Metanephros (tissue), 2 donors: ENCODE results near the genes PCK1 and VAPB.

DNA sequence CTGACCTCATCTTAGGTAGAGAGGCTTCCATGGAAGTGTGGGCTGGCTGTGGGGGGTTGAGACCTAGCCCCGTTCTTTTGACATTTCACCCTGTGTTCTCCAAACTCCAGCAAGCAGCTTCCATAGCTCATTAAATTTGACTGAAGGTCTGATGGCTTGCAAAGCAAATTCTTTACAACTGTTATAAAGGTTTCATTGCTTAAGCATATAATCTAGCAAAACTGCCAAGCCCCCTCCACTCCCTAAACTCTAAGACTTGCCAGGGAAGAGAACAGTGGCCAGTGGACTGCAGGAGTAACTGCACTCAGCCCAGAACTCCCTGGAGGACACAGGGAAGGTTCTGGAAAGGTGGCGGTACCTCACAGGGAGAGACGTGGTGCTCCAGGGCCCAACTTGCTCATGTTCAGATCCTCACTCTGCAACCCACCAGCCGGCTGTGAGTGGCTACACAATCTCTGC is 978 bp upstream of the PCK1 start:
- RAMPAGE, long total RNA, result no peak

DNA sequence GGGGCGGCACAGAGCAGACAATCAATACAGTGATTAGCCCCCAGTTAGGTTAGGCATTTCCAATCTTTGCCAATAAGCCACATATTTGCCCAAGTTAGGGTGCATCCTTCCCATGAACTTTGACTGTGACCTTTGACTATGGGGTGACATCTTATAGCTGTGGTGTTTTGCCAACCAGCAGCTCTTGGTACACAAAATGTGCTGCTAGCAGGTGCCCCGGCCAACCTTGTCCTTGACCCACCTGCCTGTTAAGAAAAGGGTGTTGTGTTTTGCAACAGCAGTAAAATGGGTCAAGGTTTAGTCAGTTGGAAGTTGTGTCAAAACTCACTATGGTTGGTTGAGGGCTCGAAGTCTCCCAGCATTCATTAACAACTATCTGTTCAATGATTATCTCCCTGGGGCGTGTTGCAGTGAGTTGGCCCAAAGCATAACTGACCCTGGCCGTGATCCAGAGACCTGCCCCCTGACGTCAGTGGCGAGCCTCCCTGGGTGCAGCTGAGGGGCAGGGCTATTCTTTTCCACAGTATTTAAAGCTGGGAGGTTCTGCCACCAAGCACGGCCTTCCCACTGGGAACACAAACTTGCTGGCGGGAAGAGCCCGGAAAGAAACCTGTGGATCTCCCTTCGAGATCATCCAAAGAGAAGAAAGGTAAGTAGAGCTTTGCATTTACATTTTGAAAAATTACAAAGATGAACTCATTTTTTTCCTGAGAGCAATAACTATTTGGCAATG is at the start of gene PCK1:
Gene PCK1, plus strand, starts transcription at position 556 of the 733 bp plus-strand sequence.
- RAMPAGE, long total RNA, result no peak

GRCh38 chr20:57589800-57590441 is 29.0 kb downstream of the PCK1 start:
- RAMPAGE, long total RNA, result no peak

DNA sequence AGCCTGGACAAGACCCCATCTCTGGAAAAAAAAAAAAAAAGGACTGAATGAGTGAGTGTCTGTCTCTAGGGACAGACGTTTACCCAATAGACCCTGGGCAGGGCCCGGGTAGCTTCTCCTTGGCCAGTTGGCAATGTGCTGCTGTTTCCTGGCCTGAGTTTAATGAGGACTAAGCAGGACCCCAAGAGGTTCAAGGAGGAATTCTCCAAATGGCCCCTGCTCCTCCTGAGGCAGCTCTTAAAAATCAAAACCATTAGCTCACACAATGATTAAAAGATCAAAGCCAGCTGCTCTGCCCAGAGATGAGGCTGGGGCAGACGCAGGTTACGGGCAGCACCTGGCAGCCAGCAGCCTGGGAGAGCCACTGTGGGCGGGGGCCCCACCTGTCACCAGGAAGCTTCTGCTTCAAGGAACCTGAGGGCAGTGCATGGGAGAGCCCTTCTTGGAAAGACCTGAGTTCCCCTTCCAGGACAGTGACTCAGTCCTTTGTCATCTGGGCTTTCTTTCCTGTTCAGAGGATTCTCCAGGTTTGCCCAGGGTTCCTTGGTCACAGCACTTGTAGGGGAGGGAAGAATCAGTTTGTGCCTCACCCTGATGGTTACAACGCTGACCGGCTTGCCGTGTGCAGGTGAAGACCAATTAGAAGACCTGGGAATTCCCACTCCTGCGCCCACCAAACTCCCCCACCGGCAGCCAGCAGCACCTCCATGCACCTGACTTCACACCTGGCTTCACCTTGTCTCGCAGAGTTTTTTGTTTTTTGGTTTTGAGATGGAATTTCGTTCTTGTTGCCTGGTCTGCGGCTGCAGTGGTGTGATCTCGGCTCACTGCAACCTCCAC is 2.2 kb downstream of the ZBP1 start:
- RAMPAGE, long total RNA, result no peak

DNA sequence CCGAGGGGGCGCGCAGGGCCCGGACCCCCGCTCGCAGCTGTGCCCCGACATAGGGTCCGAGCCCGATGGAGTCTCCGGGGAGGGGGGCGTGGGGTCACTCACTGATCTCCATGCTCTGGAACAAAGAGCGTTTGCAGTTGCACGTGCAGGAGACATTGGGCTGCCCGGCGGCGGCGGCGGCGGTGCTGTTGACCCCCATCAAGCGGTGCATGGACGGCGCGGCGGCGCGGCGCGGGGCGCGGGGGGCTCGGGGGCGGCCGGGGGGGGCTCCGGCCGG is 505 bp downstream of the PMEPA1 start:
- RAMPAGE, long total RNA, result no peak

DNA sequence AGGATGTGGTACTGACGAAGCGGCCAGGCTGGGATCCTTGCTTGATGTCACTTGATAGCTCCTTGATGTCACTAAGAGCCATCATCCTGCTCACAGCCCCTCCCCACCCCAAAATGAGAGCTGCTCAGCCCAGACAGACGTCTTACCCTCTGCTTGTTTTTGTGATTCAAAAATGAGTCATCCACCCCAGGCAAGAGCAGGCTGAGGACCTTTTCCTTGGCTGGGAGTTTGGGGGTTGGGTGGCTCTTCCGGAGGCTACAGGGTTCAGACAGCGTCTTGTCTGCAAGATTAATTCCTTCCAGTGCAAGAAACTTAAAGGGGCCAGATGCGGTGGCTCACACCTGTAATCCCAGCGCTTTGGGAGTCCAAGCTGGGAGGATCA is 62.8 kb upstream of the PMEPA1 start:
- RAMPAGE, long total RNA, result no peak

- RAMPAGE, long total RNA, result no peak
Observed at GRCh38 chr20:57802308-57802507, 92.4 kb upstream of the PMEPA1 start.

DNA sequence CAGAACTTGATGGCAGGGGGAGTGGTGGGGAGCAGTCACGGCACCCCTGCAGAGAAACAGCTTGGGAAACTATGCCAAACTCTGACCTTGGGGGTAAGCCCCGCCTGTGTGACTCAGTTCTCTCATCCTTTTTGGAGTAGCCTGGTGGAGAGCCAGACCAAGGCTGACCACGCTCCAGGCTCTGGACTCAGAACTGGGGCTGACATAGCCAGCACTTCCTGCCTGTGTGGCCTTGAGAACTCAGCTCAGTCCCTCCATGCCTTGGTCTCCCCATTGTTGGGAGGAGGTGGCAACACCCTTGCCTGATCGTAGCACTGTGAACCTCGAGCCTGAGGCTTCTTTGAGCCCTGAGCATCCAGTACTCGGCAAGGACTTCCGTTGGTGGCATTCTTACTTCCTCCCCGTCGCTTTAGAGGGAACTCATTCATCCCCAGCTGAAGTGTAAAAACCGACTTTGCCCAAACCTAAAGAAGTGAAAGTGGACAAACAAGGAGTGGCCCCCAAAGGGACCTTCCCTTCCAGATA is 76.0 kb upstream of the C20orf85 start:
- RAMPAGE, long total RNA, result no peak

GRCh38 chr20:58085131-58085538 is 65.6 kb upstream of the C20orf85 start:
- RAMPAGE, long total RNA, result no peak

DNA sequence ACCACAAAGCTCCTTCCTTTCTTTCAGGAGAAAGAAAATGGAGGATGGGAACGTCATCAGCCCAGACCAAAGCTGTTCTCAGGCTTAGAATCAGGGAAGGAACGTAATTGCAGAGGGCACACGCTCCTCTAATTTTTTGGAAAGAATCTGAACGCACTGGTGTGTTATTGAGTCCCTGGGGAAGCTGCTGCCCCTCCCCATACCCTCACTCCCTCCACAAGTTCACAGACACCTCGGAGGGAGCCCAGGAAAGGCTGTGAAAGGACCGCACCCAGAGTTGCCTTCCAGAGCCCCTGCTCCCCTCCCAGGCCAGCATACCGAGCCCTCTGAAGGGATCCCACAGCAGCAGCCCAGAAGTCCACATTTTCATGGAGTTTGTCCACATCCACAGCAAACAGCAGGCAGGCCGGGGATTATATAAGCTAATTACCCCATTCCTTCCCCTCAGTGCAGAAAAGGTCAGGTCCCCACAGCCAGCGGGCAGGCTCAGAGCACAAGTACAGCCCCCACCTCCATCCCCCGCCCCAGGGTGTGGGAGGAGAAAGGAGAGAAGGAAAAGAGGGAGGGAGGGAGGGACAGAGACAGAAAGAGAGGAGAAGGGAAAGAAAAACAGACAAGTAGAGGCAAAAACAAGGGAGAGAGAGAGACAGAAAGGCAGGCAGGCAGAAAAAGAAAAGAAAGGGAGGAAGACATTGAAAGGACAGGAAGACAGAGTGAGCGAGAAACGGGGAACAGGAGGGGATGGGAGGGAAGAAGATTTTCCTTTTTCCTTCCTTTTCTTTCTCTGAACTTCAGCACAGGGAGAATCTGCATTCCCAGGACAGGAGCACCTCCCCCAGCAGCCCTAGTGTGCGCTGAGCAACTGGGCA is 24.2 kb downstream of the C20orf85 start:
- RAMPAGE, long total RNA, result no peak

DNA sequence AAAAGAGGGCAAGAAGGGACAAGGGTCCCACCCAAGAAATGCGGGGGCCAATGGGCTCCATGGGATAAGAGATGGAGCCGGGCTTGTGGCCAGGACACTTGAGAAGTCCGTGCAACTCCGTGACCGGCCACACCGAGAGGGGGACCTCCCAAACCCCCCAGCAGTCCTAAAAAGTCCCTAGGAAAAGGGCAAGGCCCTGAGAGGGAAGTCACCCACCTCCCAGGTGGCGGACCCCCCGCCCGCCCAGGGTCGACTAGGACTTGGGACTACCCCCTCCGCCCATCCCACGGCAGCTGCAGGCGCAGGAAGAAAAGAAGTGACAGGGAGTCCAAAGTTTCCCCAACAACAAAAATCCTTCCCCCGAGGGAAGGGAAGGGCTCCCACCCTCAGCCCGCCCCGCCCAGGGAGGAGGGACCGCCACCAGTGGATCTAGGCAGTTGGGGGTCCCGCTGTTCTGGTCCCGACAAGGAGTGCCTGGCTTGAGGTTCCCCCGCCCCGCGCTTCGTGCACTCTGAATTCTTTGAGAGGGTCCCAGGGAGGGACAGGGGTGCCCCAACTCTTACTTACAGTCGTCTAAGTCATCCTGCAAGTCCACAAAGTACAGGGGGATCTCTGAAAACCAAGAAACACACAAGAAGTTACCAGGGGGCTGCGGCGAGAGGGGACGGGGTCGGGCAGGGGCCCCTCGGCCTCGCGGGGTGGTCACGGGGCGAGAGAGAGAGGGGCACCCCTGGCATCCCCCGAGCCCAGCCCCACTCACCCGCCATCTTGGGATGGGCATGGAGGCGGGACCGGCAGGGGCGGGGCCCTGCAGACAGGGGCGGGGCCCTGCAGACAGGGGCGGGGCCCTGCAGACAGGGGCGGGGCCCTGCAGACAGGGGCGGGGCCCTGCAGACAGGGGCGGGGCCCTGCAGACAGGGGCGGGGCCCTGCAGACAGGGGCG is 585 bp upstream of the RAB22A start:
- RAMPAGE, long total RNA, result no peak

GRCh38 chr20:58366067-58366667 is 22.9 kb upstream of the VAPB start:
- RAMPAGE, long total RNA, result no peak

GRCh38 chr20:58389045-58390028 is at the start of gene VAPB:
Gene VAPB, plus strand, starts transcription at chr20:58389229.
- RAMPAGE, long total RNA, result no peak

DNA sequence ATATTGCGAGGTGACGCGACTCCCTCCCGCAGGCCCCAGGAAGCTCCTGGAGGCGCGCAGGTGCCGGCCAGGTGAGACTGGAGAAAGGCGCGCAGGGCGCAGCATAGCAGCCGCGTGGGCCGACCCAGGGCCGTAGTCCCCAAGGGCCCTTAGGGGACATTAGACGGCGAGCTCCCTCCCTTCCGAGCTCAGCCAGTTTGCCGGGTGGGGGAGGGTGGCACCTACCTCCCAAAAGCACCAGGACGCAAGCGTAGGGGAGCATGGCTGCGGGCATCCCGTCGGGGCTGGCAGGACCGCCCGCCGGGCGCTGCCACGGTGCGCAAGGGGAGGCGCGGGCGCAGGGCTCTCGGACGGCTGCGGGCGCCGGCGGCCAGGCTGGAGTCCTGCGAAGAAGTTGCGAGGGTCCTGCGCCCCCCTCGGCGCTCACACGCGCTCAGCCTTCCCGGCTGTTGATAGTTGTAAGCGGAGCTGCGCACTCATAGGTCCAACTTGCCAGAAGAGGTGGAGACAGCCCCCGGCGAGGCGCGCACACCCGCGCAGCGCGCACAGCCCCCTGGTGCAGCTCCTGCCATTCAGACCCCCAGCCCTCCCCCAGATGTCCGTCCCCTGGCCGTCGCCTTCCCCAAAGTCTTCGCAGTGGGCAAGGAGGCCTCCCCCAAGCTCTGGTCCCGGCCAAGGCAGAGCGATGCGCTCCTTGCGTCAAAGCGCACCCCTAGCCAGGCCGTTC is 602 bp downstream of the APCDD1L start:
- RAMPAGE, long total RNA, result no peak

DNA sequence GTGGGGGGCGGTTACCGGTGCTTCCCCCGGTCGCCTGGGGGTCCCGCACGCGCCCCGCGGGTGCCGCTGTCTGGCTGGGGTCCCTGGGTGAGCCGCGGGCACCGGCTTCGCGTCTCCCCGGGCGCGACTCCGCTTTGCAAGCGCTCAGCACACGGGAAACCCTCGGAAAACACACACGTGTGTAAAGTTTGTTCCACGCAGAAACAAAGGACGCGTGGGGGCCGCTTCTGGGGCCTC is 1.3 kb upstream of the STX16 start:
- RAMPAGE, long total RNA, result no peak

- RAMPAGE, long total RNA, result no peak
Observed at GRCh38 chr20:58882959-58883803, 8.0 kb upstream of the GNAS start.

- RAMPAGE, long total RNA, result no peak
Observed at GRCh38 chr20:58889737-58890233, 1.4 kb upstream of the GNAS start.

GRCh38 chr20:58902567-58902849 is 11.3 kb downstream of the GNAS start:
- RAMPAGE, long total RNA, result no peak

DNA sequence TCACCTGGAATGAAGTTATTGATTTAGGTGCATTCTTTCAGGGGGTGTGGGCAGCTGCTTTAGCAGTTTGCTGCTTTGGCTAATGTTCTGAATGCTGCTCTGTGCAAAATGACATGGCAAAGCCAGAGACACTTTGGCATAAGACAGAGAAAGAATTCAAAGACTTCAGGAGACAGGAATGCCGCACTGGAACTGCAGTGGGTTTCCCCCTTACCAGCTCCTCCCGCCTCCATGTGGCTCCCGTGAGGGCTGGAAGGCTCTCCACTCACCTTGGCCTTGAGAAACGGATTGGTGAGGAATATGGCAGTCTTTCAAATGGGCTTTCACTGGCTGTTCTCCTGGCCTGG is 36.4 kb upstream of the NELFCD start:
- RAMPAGE, long total RNA, result no peak

DNA sequence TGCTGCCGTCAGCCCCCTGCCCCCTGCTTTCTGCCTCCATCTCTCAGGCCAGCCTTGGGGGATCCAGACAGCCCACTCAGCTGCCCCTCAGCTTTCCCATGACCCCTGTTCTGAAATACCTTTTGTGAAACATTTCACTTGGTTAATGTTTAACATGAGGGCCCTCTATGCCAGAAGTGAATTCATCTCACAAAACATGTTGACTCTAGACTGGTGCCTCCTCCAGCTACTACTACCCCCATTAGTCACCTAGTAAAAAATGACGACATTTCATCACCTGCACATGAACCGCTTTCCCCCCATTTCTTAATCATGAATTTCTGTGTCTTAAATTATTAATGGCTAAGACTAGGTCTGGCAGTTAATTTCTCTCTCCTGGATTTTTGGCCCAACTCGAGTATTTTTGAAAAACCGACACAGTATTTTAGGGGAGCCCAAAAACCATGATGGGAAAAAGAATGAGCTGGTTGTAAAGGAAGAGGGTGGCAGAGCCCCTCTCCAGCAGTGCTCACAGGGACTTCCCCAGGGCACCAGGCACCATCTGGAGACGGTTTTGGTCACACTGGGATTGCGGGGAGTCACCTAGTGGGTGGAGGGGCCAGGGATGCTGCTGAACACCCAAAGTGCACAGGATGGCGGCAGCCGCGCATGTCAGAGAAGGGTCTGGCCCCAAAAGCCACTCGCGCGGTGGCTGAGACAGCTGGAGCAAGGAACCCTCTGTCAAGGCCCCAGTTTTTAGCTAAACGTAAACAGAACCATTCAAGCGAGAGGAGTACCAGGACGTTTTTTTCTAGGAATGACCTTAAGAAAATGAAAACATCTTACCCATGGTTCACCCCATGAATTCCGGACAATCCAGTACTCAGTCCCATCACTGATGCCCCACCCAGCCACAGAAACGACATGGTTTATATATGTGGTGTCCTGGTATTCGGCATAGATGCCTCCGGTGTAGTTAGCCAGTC is 11.0 kb downstream of the CTSZ start:
- RAMPAGE, long total RNA, result no peak